Islet of Langerhans (tissue), 1 donor: ENCODE measurements around the gene HSPA8.

DNA sequence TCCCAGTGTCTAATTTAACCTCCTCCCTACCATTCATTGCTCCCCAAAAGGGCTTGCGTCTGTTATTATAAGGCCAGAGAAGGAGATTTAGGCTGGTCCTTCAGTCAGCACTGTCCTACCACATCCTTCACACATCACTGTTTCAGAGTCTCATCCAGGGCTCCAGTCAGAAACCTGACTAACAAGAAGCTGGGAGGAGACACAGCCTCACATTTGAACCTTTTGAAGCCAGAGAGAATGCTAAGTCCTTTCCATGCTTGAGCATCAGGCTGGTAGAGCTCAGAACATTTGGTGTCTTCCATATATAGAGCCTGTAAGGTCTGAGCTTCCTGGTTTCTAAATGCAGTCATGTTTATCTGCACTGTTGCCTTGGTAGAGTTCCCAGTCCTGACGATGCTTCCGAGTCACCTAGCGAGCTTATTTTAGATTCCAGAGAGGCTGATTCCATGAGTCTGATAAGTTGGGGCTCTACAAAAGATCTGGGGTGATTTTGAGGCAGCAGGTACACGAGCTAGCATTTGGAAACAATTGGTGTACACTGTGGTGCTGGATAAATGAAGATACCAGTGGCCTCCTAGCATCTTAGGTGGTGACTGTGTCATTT lies 68.4 kb upstream of the SORL1 start:
- RRBS: no CpG with 5 or more reads among the region's 5 CpGs

- RRBS: no CpG with 5 or more reads among the region's 5 CpGs
These were observed 60.1 kb upstream of the SORL1 start for GRCh38 chr11:121391987-121392368.

DNA sequence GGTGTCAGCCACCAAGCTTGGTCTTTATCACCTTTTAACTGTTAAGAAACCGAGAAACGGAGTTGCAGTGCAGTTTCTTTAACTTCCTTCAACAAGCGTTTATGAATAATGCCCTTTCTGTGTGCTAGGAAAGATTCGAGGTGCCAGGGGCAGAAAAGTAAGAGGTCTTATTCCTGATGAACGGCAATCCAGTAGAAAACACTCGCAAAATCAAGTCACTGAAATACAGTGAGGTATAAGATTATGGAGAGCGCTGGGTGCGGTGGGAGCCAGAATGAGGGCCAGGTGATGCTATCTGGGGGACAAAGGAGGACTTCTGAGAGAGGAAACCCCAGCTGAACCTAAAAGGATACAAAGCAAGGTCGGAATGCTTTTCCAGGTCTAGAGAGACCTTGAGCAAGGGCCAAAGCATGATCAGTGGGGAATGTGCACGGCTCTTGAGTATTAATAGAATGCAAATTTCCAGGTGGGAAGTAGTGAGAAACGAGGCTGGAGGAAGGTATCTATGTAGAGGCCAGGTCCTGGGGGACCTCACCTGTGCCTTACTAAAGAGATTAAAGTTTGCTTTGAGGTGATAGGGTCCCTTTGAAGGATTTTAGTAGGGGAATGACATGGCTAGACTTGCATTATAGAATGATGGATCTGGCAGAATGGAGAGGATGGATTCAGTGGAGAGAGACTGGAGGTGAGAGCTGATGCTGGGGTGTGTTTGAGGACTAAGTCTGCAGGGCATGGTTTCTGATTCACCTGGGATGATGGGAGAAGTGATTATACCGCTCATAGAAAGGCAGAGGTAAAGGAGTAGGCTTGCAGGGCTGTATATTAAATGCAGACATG lies 84.8 kb downstream of the SORL1 start:
- RRBS: no CpG with 5 or more reads among the region's 12 CpGs

GRCh38 chr11:121655331-121656209 lies 203.5 kb downstream of the SORL1 start:
- RRBS: 6% methylated on average over 12 of the region's 43 CpGs

GRCh38 chr11:121930675-121930925 lies 185.4 kb downstream of the BLID start:
- RRBS: no CpG with 5 or more reads among the region's 2 CpGs

- RRBS: no CpG with 5 or more reads among the region's 1 CpG
These were observed 30.7 kb downstream of the BLID start for GRCh38 chr11:122085297-122085697.

- RRBS: no CpG with 5 or more reads among the region's 7 CpGs
These were observed 99.3 kb upstream of the BLID start for GRCh38 chr11:122215342-122215739.

DNA sequence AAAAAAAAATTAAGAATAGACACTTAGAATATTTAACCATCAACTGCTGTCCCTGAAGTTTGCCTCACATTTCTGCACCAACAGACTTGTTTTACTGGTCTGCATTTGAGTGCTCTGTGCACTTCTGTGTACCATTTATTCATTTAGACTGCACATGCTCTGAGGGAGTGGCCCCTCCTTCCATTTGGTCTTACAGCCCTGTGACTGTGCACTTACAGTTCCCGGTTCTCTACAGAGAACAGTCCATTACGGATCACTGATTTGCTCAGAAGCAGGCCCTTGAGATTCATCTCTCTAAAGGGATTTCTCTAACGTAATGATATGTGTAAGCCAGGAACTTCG lies 247.2 kb upstream of the BLID start:
- RRBS: no CpG with 5 or more reads among the region's 4 CpGs

GRCh38 chr11:122439853-122440841 lies 215.4 kb upstream of the UBASH3B start:
- RRBS: 8% methylated on average over 9 of the region's 29 CpGs

DNA sequence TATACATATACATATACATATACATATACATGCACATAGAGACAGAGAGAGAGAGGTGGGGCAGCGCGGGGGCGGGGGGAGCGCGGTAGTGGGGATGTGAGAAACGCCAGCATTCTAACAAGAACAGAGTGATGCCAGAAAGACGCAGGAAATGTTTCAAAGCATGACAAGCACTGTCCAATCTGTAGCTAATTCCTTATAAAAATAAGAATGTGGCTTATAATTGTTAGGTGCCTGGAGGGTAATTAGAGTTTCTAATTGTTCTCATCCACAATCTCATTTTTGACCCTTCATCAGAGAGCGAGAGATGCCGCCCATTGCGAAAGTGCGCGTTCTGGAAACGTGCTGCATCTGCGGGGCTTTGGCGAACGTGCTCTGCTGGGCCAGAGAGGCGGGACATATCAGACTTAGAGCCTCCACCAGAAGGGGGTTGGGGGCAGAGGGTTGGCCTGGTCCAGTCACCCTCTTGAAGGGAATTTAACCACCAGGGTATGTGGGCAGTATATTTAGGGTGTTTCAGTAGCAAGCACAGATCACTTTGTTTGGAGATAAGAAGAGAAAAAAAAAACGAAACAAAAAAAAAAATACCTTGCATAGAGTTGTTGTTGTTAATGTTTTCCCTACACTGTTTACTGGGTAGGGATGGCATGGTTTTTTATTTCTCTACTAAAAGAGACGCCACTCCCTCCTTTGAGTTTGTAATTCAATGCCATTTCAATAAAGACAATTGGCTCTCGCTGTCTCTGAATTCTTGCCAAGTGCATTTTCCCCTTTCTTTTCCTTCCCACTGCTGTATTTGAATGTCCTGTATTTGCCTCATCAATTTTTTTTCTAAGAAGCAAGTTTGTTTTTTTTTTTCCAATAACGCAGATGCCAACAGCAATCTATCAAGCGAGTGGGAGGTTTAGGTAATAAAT lies 214.1 kb upstream of the UBASH3B start:
- RRBS: no CpG with 5 or more reads among the region's 22 CpGs

DNA sequence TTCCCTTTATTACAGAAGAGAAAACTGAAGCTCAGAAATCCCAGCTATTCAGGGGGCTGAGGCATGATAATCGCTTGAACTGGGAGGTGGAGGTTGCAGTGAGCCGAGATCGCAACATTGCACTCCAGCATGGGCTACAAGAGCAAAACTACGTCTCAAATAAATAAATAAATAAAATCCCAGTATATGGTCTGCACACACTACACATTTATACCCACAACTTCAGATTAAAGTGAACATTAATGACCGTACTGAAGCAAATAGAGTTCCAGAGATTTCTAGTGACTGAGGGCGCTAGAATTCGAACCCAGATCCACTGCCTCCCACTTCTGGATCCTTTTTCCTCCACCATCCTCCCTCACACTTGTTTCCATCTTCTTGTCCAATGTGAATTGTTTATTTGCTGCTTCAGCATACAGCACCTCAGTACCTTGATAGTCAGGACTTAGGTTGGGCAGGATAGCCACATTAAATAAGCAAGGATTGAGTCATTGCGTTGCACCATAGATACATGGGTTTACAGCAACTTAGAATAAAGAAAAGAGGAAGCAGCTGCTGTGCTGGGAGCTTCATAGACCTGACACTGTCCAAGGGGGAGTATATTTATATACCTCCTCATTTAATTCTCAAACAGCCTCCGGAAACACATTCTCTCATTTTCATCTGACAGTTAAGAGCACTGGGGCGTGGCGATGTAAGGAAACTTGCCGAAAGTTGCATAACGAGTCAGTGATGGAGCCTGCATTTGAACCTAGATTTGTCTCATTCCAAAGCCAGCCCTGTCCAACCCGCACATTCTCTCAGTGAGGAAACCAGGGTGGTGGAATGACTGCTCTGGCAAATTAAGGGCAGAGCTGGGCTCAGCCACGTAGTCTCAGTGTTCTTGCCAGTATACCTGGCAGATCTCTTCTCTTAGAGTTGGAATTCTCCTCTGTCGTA lies 42.0 kb downstream of the UBASH3B start:
- RRBS: no CpG with 5 or more reads among the region's 16 CpGs

- RRBS: no CpG with 5 or more reads among the region's 9 CpGs
These were observed 81.1 kb downstream of the UBASH3B start for GRCh38 chr11:122736407-122737198.

DNA sequence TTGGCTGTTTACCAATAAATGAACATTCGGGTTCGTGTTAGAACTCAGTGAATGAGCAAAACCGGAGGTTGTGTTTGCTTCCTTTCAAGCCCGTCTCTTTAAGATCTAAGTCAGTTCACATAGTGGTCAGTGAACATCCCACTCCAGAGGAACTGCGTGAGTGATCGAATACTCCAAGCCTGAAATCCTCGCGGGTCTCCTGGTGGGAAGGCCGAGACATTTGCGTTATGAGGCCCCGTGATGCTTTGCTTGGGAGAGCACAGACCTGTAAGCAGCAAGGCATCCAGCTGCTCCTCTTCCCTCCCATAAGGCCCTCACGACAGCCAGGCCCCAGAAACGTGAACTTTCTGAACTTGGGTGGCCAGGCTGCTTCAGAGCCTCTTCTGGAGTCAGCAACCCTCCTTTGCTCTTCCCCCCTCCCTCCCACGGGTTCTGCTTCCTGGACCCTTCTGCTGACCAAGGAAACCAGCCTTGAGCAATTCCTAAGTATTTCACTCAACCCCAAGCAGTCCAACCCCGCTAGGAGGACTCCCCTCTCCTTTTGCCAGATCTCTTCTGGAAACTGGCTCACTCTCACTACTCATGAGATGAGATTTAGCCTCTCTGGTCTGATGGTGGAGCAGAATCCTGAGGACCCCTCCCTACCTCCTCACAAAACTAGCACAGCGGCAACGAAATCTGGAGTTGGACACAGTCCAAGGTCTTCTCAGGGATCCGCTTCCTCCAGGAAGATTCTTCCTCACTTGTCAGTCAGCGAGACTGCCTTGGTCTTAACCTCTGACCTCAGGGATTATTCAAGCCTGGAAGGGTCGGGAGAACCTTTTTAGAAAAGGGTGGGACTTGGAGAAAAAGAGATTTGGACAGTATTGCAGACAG lies 86.1 kb downstream of the UBASH3B start:
- RRBS: no CpG with 5 or more reads among the region's 20 CpGs

- RRBS: no CpG with 5 or more reads among the region's 2 CpGs
These were observed 81.9 kb upstream of the CRTAM start for GRCh38 chr11:122756248-122756858.

DNA sequence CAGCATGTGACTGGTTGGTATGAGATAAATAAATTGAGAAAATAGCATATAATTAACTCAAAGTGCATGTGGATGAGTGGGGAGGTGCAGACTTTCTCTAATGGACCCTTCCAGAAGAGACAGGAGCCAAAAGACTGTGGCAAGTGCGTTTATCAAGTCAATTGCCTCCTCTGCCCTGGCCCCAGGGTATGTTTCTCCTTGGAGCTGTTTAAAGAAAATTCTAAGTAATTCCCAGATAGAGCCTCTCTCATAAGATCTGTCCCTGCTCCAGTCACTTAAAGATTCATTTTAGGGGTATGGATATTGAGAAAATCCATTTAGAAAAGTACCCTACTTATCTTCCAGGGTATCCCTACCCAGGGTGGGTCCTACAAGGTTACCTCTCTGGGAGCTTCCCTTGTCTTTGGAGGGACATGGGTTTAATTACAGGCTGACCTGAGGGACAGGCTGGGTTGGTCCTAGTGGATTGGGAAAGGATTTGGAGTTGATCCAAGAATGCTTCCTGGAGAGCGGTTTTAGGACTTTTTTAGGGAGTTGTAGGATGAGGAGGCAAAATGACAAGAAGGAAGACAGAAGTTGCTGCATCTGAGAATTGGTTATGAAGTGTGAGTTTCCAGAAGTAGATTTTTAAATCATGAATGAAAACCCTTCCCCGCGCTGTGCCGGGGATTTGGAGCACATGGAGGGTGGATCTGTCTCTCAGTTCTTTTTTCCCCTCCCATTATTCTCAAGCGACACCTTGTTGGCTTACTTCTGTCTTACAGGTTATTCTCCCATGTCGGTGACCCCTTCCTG lies 61.8 kb upstream of the CRTAM start:
- RRBS: no CpG with 5 or more reads among the region's 7 CpGs

GRCh38 chr11:122862091-122862568 lies 20.4 kb upstream of the JHY start:
- RRBS: no CpG with 5 or more reads among the region's 1 CpG

GRCh38 chr11:123059811-123060134 lies 2.2 kb downstream of the HSPA8 start:
- RRBS: no CpG with 5 or more reads among the region's 7 CpGs

DNA sequence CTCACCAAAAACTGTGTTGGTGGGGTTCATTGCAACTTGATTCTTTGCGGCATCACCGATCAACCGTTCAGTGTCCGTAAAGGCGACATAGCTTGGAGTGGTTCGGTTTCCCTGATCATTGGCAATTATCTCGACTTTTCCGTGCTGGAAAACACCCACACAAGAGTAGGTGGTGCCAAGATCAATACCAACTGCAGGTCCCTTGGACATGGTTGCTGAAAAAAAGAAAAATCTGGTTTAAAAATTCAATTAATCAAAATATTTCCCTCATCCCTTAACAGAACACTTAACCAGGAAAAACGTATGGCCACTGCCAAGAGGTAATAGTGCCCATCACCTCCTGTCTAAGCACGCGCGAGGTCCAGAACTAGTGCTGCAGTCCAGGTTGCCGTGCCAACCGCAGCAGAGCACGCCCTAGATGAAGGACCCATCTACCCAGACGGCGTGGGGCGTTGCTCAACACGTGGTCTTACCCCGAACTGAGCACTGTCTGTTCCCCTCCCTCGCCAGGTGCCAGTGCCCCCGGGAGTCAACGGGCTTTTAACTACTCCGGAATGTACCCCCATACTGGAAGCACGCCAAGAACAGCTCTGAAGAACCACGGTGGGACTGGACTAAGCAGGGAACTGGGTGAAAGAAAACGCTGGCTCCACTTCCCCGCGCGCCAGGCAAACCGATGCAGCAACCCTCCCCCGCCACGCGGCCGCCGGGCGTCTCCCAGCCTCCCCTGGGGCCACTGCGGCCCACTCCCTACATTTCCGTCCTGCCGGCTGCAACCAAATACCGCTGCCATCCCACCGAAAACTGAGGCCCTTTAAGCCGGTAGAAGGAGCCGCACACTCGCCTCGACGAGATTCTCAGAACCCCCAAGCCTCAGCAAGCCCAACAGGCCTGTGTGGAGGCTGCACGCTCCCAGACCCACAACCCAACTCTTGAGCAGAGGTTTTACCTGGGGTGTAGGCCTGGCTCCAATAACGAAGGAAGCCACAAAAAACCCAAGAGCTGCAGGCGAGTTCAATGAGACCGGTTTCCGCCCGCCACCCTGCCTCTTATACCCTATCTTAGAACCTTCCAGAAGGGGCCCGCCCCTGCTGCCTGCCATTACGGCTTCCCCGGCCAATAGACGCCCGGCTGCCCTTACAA lies at the start of gene HSPA8:
HSPA8 (minus strand) TSS at position 1,022 of the 1,143 bp plus-strand sequence.
- RRBS: 5% methylated on average over 14 of the region's 58 CpGs

DNA sequence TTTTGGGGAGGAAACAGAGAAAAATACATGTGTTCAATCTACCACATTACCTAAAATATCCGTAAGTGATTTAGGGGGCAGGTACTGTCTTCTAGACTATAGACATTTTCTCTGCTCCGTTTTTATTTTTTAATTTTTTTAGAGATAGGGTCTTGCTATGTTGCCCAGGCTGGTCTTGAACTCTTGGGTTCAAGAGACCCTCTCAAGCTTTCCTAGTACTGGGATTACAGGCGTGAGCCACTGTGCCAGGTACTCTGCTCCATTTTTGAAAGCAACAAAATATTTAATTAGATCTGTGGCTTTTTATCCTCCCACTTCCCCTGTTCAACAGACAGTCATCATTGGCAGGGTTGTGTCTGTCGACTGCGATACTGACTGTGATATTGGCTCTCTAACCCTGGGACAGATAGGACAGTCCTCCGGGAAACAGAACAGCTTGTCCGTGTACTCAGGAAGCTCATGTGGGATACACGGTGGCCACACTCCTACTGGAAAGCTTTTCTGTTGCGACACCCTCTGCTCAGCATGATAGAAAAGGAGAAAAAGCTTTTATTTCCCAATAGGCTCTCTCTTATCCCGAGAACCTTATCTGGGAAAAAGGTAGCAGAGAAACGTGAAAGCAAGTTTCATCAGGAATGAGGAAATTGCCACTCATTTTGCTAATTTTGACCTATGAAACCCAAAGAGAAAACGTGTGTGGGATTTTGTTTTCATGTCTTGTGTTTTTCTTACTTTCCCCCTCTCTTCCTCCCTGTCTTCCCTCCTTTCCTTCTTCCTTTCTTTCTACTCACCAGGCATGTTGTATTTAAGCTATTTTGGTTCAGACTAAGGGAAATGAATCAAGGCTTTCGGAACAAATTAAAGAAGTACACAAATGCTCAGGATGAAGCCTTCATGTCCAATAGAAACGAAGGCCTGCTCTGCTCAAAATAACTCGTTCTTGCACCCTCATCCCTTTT lies 60.4 kb upstream of the HSPA8 start:
- RRBS: no CpG with 5 or more reads among the region's 15 CpGs

GRCh38 chr11:123429026-123429745 lies 883 bp upstream of the GRAMD1B start:
- RRBS: no CpG with 5 or more reads among the region's 8 CpGs